GM23248 (cell line): ENCODE results near the genes SMCO1, PIGX and DLG1.

DNA sequence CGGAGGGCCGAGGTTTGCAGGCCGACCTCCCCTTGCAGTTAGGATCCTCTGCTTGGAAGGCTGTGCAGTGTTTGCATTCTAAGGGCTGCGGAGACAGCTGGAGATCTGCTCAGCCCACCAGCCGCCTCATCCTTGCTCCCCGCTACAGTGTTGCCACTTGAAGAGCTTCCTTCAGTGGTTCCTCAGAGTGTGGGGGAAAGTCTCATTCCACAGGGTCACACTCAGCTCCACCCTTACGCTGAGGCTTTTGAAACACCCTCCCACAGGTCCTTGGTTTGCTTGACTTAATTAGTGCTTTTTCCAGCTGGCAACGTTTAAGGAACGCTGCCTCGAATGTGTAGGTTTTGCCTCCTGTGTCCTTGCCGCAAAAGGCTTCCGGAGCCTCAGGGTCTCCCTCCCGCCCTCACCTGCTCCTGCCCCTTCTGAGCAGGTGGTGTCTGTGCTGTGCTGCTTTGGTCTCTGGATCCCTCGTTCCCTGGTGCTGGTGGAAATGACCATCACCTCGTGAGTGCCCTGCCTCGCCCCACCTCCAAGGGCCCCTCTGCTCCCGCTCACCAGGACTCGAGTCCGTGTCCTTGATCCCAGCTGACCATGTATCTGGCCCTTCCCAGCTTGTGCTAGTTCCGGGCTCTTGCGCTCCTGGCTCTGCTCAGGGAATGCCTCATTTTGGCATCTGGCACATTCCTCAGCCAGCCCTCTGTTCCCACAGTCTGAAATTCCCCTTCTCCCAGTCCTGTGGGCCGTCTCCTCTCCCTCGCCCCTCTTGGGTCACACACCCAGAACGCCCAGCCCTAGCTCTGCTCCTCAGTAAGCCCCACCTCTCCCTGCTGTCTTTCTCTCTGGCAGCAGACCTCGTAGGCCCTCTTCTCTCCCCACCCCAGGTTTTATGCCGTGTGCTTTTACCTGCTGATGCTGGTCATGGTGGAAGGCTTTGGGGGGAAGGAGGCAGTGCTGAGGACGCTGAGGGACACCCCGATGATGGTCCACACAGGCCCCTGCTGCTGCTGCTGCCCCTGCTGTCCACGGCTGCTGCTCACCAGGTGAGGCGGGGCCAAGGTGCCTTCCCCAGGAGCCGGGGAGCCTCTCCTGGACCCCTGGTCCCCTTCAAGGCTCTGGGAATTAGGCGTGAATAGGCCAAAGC lies 11.3 kb downstream of the SLC51A start:
- RAMPAGE, long total RNA = no peak

GRCh38 chr3:196515241-196515464 lies at the start of gene SMCO1:
Gene SMCO1, minus strand, starts transcription at chr3:196515346.
- RAMPAGE, long total RNA = no peak

- RAMPAGE, long total RNA = no peak
Observed at GRCh38 chr3:196590206-196590754, 21.8 kb downstream of the FBXO45 start.

DNA sequence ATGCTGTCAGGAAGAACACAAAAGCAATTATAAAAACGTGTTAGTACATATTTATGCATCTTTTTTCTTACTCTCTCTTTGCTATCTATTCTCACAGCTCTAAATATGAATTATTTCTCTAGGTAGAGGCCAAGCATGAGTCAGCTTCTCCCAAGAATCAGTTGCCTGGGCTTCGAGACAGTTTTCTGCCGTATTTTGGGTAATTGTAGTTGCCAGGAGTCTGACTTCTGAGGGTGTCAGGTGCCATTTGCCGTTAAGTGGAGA lies 7.9 kb upstream of the NRROS start:
- RAMPAGE, long total RNA = no peak

DNA sequence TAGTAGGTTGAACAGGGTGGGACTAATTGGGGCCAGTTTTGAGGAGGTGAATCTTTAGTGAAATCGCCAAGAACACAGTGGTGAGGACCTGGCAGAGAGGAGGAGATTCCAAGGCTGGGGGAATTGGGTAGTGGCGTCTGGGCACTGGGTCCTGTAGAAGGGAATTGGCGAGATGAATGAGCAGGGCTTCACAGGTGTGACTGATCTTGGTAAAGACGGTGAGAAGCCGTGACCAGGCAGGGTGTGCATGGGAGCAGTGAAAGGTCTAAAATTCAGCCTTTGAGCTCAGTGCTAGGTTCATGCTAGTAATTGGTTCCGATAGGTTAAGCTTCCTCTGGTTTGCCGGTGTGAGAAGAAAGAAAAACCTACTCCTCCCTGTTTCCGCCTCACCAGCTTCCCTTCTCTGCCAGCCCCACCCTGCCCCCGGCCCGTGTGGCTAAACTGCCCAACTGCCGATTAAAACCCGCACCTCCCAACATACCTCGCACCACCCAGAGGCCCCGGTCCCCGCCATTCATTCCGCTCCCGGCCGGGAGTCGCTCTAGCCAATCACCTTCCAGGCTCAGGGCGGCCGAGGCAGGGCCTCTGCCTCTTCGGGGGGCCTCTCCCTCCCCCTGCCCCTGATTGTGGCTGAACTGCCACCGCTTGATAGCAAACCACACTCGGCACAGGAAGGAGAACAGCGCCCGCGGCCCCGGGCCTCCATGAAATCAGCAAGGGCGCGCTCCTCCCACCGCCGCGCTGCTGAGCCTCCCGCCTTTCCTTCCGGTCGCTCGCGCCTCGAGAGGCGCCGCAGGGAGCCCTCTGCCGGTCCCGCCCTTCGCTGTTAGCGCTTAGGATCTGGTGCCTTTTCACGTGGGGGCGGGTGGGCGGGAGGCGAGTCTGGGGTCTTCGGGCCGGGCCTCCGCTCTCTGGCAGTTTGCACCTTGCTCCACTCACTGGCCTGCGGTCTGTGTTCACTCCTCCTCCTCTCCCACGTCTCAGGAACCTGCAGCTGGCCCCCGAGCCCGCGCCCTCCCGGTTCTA lies 7.3 kb upstream of the NRROS start:
- RAMPAGE, long total RNA = no peak

GRCh38 chr3:196657610-196658347 lies 18.3 kb downstream of the NRROS start:
- RAMPAGE, long total RNA = no peak

DNA sequence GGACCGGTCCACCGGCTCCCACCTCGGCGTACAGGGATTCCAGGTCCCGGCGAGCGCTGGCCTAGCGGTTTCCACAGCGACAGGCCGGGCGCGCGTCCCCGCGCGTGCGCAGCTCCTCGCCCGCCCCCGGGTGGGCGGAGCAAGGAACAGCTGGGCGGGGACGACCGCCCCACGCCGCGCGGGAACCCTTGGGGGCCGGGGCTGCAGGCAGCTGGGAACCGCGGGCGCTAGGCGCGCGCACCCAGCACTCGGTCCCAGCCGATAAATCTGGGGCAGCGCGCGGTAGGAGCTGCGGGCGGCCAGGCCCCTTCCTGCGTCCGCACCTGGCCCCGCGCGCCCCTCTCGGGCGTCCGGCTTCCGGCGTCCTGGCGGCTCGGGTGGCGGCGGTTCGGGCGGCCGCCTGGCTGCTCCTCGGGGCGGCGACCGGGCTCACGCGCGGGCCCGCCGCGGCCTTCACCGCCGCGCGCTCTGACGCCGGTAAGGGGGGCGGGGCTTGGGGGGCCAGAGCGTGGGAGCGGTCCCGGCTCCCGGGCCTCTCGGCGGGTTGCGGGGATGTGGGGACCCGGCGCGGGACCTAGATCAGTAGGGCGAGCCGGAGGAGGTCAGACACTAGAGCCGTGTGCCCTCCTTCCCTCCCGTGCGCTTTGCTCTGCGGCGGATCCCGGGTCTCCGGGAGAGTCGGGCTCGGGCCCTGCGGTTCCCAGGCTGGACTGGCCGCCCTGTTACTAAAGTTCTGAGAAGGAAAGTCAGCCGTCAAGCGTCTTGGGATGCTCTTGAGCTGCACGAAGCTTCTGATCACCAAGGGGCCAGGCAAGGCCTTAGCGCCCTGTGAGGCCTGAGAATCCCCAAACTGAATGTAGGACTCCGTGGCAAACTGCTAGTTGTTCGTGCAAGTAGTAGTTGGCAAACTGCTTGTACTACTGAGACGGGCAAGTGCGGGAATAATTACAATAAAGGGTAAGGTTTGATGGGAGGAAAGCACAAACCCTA lies at the start of gene PIGX:
Gene PIGX (plus strand): TSS at position 210 of the 990 bp plus-strand sequence.
- RAMPAGE, long total RNA = no peak

DNA sequence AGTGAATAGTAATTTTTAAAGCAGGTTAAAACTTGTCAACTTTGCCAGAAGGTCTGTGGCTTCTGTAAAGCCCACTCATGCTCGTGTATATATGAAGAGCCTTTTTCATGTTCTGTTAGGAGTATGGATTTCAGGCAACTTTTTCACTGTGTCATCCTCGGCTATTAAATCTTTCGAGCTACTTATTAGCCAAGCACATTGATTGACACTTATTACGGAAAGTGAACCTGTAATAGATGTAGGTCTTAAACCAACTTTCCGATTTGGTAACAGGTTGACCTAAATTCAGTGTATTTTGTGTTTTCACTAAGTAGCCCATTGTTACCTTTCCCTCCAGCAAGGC lies 1.6 kb downstream of the PAK2 start:
- RAMPAGE, long total RNA = no peak

- RAMPAGE, long total RNA = no peak
Observed at GRCh38 chr3:196842604-196843321, 25.0 kb upstream of the SENP5 start.

GRCh38 chr3:196930878-196931552 lies 11.3 kb downstream of the NCBP2 start:
- RAMPAGE, long total RNA = no peak

- RAMPAGE, long total RNA = no peak
Observed at GRCh38 chr3:196941497-196942265, 647 bp downstream of the NCBP2 start.

DNA sequence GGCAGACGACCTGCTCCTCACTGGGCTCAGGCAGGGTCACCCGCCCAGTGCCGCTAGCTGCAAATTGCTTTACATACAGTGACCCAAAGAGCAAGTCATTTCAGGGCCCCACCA lies 25.6 kb downstream of the MELTF start:
- RAMPAGE, long total RNA = no peak

GRCh38 chr3:197161635-197162165 lies 132.1 kb upstream of the MELTF start:
- RAMPAGE, long total RNA = no peak

DNA sequence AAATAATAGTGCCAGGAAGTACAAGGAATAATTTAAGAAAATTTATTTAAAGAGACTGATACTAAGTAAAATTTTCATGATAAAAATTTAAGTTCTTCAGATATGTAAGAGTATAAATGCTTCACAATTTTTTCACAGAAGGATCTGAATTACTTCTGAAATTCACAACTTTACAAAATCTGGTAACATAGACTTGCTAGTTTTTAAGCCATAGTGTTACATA lies 123.2 kb downstream of the DLG1 start:
- RAMPAGE, long total RNA = no peak

GRCh38 chr3:197298391-197298908 lies at the start of gene DLG1:
Gene DLG1, minus strand, starts transcription at chr3:197298612.
- RAMPAGE, long total RNA = start-site peak on the minus strand at chr3:197298584-197298665, 69 and 60 reads in 2 replicates

DNA sequence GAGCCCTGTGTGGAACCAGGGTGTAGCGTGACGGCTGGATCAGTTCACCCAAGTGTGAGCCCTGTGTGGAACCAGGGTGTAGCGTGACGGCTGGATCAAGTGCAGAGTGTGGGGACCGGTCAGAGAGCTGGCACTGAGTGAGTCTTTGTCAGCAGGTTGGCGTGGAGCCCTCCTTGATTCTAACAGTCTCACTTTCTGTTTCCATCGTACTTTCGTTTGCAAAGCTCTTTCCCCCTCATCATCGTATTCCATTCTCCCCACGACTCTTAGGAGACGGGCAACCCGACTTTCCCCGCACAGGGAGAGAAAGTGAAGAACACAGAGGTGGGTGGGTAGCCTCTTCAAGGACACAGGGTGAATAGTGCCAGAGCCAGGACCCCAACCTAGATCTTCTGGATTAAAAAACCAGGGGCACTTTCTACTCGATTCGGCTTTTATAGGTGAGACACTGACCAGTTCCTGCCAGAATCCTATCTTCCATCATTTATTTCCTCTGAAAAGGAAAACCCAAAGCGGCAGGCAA lies 58.0 kb upstream of the DLG1 start:
- RAMPAGE, long total RNA = no peak

- RAMPAGE, long total RNA = no peak
Observed at GRCh38 chr3:197494847-197495255, 60.9 kb downstream of the BDH1 start.

- RAMPAGE, long total RNA = no peak
Observed at GRCh38 chr3:197592400-197593193, 36.8 kb upstream of the BDH1 start.

DNA sequence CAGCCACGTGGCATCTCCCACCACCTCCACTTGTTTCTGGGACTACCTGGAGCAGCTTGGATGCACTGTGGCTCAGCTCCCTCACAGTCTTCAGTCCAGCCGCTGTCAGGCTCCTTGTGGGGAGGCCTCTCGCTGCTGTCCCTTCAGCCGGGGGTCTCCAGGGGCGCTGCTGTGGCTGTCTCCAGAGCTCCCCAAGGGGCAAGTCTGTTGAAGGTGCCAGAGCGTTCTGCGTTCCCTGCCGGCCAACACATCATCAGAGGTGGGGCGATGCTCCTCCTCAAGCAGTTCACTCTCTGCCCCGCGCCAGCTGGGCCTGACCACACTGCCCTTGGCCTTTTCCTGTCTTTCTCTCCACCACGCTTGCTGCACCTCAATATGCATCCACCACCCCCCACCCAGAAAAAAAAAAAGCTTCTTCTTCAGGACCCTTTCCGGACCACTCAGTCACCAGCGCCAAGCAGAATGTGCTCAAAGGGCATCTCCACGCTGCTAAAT lies 47.8 kb upstream of the BDH1 start:
- RAMPAGE, long total RNA = no peak

DNA sequence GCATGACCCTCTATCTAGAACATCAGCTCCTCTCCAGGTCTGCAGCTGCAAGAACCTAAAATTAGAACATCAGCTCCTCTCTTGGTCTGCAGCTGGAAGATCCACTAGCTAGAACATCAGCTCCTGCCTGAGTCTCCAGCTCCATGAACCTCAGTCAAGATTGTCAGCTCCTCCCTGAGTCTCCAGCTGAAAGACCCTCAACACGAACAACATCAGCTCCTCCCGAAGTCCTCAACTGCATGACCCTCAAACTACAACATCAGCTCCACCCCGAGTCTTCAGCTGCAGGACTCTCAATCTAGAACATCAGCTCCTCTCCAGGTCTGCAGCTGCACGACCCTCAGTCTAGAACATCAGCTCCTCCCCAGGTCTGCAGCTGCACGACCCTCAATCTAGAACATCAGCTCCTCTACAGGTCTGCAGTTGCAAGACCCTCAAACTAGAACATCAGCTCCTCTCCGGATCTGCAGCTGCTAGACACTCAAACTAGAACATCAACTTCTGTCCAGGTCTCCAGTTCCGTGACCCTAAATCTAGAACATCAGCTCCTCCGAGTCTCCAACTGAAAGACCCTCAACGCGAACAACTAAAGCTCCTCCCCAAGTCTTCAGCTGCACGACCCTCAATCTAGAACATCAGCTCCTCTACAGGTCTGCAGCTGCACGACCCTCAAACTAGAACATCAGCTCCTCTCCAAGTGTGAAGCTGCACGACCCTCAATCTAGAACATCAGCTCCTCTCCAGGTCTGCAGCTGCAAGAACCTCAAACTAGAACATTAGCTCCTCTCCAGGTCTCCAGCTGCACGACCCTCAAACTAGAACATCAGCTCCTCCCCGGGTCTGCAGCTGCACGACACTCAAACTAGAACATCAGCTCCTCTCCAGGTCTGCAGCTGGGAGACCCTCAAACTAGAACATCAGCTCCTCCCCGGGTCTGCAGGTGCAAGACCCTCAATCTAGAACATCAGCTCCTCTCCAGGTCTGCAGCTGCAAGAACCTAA lies 85.5 kb upstream of the BDH1 start:
- RAMPAGE, long total RNA = no peak